Lower leg skin (tissue), 2 donors: ENCODE results near the genes MKI67, EBF3 and GLRX3.

GRCh38 chr10:128072978-128073647 is 53.1 kb downstream of the MKI67 start:
- PRO-cap: no peak
- RAMPAGE, long total RNA, 2 experiments: no peak in any of the 2 experiments

GRCh38 chr10:128084231-128085198 is 41.7 kb downstream of the MKI67 start:
- PRO-cap: no peak
- RAMPAGE, long total RNA, 2 experiments: no peak in any of the 2 experiments

DNA sequence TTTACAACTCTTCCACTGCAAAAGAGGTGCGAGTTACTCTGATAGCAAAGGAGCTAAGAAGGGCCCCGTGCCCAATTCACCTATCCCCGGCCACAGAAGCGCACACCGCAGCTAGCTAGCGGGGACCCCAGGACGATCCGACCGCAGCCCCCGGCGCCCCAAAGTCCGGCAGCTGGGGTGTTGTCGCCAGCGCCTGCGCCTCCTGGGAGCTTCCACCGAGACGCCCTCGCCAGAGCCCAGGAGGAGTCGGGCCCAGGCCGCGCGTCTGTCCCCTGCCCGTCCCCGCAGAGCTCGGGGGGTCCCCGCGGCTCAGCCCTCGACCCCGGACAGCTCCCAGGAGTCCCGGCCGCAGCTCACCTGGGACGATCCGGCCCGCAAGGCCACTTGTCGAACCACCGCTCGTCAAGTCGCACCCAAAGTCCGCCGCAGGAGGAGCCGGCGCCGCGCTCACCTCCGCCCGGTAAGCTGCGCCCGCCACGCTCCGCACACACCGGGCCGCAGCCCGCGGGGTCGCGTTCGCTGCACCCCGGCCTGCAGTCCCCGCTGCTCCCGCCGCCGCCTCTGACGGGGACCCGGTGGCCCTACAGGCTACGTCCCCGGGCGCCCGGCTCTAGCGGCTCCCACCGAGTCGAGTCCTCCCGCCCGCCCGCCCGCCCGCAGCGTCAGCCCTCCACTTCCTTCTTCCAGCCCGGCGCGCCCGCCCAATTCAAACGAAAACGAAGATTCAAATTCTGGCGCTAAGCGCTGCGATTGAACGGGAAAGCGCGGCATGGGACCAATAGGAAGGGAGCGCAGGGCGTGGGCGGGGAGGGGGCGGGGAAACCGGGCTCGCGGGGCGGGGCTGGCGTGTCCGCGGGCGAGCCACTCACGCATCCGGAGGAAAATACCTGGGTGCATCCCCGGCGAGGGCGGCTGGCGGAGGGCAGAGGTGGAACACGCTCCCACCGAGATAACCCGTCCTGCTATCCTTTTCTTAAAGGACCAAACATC is at the start of gene MKI67:
Gene MKI67 (minus strand): TSS at position 682 of the 990 bp plus-strand sequence.
- PRO-cap: bidirectional peak, plus-strand start at position 894 of the sequence, minus-strand start at position 648 of the sequence
- RAMPAGE, long total RNA, 2 experiments: no peak in any of the 2 experiments

DNA sequence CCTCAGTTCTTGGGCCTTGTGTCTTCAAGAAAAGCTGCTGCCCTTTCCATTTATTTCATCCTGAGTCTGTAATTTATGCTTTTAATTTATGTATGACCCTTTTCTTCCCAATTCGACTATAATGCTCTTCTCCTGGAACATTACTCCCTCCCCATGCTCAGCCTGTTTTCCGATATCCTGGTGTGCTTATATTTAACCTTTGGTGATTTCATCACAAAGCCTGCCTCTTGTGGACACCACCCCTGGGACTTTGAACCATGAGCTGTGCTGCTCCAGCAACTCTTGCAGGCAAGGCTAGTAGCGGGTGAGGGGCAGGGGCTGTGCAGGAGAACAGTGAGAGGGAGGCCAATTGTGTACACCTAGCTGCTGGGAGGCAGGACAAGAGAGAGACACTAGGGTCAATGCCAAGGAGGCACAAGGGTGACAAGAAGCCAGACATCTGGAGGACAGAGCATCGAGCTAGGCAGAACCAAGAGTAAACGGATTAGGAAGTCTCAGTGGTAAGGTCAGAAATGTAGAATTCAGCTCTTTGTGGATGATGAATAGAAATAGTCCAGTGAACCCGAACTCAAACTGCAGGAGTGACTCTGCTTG is 30.8 kb upstream of the MKI67 start:
- PRO-cap: no peak
- RAMPAGE, long total RNA, 2 experiments: no peak in any of the 2 experiments

- PRO-cap: unidirectional peak, plus-strand start at chr10:128210407
- RAMPAGE, long total RNA, 2 experiments: no peak in any of the 2 experiments
Measured at GRCh38 chr10:128210208-128211206, 84.3 kb upstream of the MKI67 start.

- PRO-cap: no peak
- RAMPAGE, long total RNA, 2 experiments: no peak in any of the 2 experiments
Measured at GRCh38 chr10:128854806-128855358, 612.2 kb upstream of the MGMT start.

DNA sequence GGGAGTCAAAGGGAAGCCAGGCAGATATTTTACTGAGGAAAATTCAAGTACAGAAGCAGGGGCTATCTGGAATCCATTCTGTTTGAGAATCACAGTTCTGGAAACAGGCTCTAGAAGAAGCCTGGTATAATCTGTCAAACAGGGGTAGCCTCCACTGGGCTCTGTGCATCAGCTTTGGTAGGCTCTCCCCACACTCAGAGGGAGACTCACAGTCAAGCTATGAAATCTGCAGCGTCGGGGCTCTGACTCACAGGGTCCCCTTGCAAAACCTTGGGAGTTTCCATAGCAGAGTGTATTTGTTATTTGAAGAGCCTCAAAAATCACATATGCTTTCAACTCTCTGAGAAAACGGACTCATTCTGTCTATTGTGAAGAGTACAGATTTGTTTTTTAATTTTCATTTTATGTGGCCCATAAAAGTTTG is 591.1 kb upstream of the MGMT start:
- PRO-cap: unidirectional peak, minus-strand start at position 196 of the sequence
- RAMPAGE, long total RNA, 2 experiments: no peak in any of the 2 experiments

DNA sequence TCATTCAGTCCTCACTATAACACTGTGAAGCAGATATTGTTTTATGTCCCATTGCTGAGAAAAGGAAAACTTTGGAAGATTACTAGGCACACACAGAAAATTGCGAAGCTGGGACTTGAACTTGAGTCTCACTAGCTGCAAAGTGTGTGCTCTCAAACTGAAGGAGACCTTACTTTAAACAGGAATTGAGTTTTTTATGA is 306.1 kb upstream of the MGMT start:
- PRO-cap: no peak
- RAMPAGE, long total RNA, 2 experiments: no peak in any of the 2 experiments

GRCh38 chr10:129258501-129258977 is 208.5 kb upstream of the MGMT start:
- PRO-cap: unidirectional peak, plus-strand start at chr10:129258815
- RAMPAGE, long total RNA, 2 experiments: no peak in any of the 2 experiments

DNA sequence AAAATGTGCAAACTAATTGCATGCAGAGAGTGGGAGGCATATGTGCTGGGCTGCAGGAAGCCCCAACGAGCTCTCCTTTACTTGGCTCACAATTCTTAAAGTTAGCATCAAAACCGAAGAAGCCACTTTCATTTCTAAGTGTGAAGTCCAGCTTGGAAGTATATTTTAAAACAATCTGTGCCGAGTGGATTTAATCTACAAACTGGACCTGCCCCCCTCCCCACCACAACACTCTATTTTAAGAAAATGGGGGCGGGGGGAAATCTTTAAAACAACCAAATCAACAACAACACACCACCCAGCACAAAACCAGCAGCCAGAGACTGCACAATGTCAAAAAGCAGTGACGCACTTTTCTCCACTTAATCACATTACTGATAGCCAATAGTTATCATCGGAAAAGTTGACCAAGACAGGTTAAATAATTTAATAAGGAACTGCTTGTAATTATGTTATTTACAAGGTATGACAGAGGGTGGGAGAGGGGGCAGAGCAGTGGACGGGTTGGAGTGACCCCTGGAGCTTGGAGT is 2.9 kb downstream of the EBF3 start:
- PRO-cap: no peak
- RAMPAGE, long total RNA, 2 experiments: no peak in any of the 2 experiments

DNA sequence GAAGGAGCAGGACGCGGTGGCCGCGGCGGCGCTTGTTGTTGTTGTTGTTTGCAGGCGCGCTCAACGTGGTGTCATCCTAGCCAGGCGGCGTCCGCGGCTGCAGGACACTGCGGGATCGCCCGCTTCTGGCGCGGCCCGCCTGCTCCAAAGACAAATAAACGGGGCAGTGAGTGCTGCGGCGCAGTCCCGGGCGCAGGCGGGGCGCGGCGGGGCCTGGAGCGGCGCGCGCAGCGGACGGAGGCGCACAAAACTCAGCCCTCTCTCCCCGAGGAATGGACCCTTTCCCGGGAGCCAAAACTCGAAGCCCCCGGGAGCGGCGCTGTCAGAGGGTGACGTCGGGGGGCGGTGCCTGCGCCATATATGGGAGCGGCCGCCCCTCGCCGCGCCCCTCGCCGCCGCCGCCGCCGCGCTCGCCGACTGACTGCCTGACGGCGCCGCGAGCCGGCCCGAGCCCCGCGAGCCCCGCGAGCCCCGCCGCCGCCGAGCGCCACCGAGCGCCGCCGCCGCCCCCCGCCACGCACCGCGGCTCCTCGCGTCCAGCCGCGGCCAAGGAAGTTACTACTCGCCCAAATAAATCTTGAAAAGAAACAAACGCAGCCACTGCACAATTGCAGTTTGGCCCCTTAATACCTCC is at the start of gene EBF3:
Gene EBF3 (minus strand): TSS at position 274 of the 634 bp plus-strand sequence.
- PRO-cap: unidirectional peak, minus-strand start at position 73 of the sequence; unidirectional peak, minus-strand start at position 127 of the sequence; unidirectional peak, minus-strand start at position 274 of the sequence
- RAMPAGE, long total RNA, 2 experiments: no peak in any of the 2 experiments

DNA sequence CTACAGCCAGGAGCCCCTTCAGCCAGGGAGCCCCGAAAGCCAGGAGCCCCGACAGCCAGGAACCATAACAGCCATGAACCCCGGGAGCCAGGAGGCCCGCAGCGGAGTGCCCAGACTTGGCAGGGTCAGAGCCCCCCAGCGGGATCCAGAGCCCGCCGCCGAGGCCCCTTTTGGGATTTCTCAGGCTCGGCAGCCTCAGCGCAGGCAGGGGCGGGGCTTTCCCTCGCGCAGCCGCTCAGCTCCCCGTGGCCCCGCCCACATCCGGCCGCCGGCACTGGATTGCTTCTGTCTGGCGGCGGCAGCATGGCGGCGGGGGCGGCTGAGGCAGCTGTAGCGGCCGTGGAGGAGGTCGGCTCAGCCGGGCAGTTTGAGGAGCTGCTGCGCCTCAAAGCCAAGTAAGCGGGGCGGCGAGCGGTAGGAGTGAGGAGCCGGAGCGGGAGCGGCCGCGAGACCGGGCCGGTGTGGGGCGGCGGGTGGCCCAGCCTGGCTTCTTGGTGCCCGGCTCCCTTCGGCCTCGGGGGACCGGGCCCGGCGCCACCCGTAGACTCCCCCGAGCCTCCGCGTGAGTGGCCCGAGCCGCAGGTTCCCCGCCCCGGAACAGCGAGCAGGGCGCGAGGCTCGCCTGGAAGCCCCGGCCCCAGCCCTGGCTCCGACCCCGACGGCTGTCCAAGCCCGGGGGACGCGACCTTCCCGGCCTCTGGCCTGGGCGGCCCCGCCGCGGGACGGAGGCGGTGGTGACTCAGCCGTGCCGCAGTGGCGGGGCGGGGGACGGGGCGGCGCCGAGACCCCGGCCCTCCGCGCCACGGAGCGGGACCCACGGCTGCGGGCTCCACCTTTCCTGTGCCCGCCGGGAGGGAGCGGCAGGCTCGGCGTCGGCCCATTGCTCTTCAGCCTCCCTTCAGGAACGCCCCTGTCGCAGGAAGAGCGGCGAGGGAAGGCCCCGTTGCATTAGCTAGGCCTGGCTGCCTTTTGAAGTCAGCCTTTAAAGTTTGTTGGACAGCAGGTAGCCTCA is at the start of gene GLRX3:
Gene GLRX3 (plus strand): TSS at position 274 of the 1,012 bp plus-strand sequence.
- PRO-cap: bidirectional peak, plus-strand start at position 288 of the sequence, minus-strand start at position 197 of the sequence
- RAMPAGE, long total RNA, 2 experiments: start-site peak on the plus strand in 2 of 2 experiments, centred at positions 290 to 310 of the sequence, 334 to 339 reads per replicate

GRCh38 chr10:131139707-131139906 is 171.9 kb downstream of the TCERG1L start:
- PRO-cap: no peak
- RAMPAGE, long total RNA, 2 experiments: no peak in any of the 2 experiments

GRCh38 chr10:131310537-131310888 is 1.0 kb downstream of the TCERG1L start:
- PRO-cap: no peak
- RAMPAGE, long total RNA, 2 experiments: no peak in any of the 2 experiments

DNA sequence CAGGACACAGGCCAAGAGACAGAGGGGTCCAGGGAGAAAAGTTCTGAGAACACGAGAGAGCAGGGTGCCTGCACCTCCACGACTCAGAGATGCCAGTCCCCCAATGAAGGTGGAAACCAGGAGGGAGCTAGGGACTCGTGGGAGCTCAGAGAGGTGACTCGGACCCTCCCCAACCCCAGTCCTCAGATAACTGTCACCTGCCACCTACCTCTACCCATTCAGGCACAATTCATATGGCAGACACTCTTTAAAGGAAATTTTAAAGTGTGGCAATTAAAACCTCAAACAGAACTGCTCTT is 166.7 kb upstream of the PPP2R2D start:
- PRO-cap: no peak
- RAMPAGE, long total RNA, 2 experiments: no peak in any of the 2 experiments

DNA sequence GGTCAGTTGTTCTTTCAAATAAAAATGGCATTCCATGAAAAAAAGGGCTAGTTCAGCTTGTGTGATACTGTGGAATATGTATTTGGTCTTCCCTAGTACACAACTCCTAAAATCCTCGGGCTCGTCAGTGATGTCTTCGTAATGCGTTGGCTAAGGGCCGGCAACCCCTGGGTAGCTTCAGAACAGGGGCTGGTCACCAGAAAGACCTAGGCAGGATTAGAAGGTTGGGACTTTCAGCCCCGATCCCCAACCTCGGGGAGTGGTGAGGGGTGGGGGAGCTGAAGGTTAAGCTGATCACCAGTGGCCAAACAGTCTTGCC is 9.7 kb downstream of the PPP2R2D start:
- PRO-cap: no peak
- RAMPAGE, long total RNA, 2 experiments: no peak in any of the 2 experiments

- PRO-cap: no peak
- RAMPAGE, long total RNA, 2 experiments: no peak in any of the 2 experiments
Measured at GRCh38 chr10:131940693-131941221, 39.9 kb downstream of the PPP2R2D start.

GRCh38 chr10:131948835-131949859 is 32.6 kb downstream of the BNIP3 start:
- PRO-cap: no peak
- RAMPAGE, long total RNA, 2 experiments: no peak in any of the 2 experiments

- PRO-cap: no peak
- RAMPAGE, long total RNA, 2 experiments: no peak in any of the 2 experiments
Measured at GRCh38 chr10:131954144-131954902, 27.4 kb downstream of the BNIP3 start.

GRCh38 chr10:131983718-131984160 is 2.0 kb upstream of the BNIP3 start:
- PRO-cap: no peak
- RAMPAGE, long total RNA, 2 experiments: no peak in any of the 2 experiments